ENCODE data around the gene GRIN2D.

- RRBS = no CpG with 5 or more reads among the region's 13 CpGs
Observed at GRCh38 chr19:48190254-48190889, 19.9 kb downstream of the ZSWIM9 start.

DNA sequence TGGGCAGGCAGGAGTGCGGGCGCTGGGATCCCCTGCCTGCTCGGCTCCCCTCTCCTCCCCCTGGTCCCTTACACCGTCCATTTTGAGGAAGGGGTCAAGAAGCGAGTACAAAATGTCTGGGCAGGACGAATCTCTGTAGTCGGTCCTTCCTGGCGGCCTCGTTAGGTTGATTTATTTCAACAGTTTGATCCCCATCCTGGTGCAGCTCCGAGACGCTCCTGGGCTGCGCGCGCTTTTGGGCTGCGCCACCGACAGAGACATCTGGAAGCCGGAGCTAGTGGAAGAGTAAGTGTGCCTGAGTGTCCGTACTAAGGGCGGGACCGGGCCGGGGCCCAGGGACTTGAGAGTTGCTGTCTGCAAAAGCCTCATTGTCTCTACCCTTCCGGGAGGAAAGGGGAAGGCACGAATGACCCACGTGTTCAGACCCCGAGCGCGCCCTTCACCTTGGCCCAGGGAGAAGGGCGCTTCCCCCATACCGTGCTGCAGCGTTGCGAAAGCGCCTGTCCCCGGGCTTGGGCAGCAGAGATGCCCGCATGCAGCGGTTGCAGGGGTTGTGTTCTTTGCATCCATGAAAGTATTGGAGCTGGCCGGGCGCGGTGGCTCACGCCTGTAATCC lies 1.8 kb downstream of the ZNF114 start:
- RRBS = 3% methylated on average over 6 of the region's 39 CpGs

DNA sequence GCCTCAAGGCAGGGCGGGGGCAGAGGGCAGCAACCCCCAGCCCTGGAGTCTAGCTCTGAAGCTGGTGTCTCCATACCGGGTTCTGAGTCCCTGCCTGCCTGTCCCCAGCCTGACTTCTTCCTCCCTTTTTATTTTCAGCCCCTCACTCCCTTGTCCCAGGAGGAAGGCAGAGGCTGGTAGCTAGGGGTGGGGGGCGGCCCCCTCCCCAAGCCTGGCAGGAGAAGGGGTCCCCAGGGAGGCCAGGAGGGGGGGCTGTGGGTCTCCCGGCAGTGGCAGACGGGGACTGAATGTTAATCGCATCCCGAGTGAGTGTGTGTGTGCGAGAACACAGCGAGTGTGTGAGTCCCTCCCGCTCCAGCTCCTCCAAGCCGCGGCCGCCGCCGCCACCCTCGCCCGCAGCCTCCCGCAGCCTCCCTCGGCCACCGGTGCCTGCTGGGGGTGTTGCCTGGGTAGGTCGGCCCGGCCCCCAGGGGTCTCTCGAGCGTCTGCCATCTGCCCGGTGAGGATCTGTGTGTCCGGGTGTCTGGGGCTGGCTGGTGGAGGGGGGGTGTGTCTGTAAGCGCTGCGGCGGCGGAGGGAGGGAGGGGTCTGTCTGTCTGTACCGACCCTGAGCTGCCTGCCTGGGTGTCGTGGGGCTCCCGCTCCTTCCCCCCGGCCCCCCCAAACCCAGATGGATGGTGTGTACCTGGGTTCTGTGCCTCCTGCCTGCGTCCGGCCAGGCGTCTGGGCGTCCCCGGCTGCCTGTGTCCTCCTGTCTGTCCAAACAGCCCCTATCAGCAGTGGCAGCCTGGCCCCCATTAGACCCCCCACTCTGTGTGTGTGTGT lies at the start of gene GRIN2D:
Gene GRIN2D, plus strand, starts transcription at position 299 of the 825 bp plus-strand sequence.
- RRBS = 4% methylated on average over 3 of the region's 39 CpGs

DNA sequence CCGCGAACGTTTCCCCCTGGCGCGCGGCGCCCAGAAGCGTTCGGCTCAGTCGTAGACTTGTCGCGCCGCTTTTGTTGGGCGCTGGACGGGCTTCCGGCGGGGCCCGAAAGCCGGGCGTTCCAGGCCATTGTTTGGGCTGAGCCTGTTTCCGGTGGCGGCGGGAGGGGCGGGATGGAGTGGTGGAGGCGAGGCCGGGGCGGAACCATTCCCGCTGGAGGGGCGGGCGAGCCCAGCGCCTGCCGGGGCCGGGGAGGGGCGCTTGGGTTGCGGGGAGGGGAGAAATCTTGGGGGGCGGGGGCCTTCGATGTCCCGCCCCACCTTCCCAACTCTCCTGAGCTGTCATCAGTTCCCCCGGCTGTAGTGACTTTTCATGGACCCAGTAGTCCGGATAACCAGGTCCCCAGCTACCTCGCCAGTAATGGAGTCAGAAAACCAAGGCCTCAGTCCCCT lies 445 bp downstream of the CYTH2 start:
- RRBS = 3% methylated on average over 13 of the region's 41 CpGs

DNA sequence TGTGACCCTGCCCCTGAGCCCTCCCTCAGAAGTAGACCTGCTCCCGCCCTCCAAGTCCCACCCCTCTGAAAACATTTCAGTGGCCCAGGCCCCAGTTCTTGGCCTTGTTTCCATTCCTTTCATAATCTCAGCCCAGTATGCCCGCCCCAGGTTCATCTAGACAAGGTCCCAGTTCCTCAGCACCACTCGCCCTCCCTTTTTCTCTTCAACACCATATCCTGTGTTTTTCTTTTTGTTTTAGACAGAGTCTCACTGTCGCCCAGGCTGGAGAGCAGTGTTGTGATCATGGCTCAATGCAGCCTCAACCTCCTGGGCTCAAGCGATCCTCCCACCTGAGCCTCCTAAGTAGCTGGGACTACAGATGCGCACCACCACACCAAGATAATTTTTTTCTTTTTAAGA lies 19.7 kb downstream of the LMTK3 start:
- RRBS = no CpG with 5 or more reads among the region's 6 CpGs

DNA sequence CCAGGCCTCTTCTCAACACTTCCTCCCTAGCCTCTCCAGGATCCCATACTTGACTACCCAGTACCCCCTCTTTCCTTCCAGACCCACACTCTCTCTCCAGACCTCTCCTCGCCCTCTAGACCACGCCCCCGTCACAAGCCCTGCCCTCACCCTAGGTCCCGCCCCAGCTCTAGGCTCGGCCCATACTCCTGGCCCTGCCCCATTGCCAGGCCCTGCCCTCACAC lies 19.0 kb downstream of the LMTK3 start:
- RRBS = no CpG with 5 or more reads among the region's 5 CpGs

DNA sequence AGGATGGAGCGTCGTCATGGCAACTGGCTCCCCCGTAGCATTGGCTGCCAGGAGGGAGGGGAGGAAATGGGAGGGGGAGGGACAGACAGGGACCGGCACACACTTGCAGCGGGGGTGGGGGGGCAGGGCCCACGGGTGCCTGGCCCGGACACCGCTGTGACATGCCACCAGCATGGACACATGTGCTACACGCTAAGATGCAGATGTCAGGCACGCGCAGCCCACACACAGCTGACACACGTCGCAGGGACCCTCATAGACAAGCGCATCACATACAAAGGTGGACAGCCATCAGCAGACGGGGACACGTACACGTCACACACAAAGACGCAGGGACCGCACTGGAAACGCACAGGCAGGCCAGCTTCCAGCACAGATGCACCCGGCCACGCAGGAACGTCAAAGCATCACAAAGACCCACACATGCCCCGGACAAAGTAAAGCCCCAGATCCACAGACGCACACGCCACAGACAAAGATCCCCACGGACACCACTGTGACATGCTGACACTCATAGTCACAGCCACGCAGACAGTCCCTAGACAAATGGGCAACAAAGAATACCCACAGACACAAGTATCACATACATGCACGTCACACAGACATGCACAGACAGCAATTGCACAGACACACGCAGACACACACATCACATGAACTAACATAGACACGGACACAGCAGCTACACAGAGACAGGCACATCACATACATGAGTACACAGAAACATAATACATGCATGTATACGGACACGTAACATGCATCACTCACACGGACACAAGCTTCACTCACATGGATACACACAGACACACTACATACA lies 514 bp upstream of the LMTK3 start:
- RRBS = 19% methylated on average over 6 of the region's 34 CpGs

GRCh38 chr19:48513314-48514352 lies 2.0 kb upstream of the LMTK3 start:
- RRBS = under 1% methylated on average over 8 of the region's 62 CpGs

GRCh38 chr19:48544638-48545456 lies 7.1 kb upstream of the SULT2B1 start:
- RRBS = no CpG with 5 or more reads among the region's 18 CpGs

GRCh38 chr19:48553638-48554119 lies 1.7 kb downstream of the SULT2B1 start:
- RRBS = no CpG with 5 or more reads among the region's 12 CpGs

DNA sequence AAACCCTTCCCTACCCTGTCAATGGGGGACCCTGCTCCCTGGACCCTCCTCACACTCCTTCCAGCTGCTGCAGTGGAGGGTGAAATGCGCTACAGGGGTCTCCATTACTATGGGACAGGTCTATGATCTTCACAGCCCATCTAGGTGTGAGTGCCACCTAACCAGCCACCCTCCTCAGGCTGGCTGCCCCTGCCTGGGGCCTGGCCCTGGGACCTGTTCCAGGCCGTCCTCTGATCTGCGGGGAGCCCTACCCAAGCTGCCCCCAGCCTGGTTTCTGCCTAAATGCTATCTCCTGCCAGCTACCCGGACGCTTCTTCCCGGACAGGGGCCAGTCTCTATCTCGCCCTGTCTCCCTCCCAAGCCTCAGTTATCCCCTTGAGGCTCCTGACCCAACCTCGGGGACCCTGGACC lies 734 bp downstream of the FAM83E start:
- RRBS = no CpG with 5 or more reads among the region's 8 CpGs

DNA sequence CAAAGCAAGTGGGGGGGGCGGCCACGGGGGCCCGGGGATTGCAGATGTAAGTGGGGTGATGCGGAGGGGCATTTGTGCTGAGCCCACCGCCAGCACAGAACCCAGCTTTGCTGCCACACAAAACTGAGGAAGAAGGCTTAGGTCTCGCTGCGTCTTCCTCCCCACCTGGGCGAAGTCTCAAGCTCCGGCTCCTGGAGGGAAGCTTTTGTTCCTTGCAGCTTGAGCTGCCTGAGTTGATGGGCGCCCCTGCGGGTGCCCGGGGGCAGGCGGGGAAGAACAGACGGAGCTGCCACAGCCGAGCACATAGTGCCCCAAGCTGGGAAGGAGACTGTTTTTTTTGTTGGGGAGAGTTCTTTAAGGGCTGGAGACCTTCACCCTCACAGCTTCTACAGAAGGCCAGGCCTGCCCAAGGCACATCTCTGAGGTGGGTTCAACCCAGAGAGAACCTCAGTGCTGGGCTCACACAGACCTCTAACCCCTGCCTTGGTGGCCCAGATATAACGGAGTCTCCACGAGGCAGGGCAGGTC lies 1.6 kb upstream of the NTN5 start:
- RRBS = 86% methylated on average over 4 of the region's 17 CpGs

- RRBS = no CpG with 5 or more reads among the region's 19 CpGs
Observed at GRCh38 chr19:48675274-48675995, 2.6 kb upstream of the NTN5 start.

- RRBS = 4% methylated on average over 2 of the region's 20 CpGs
Observed at GRCh38 chr19:48712762-48713625, 6.5 kb downstream of the MAMSTR start.

DNA sequence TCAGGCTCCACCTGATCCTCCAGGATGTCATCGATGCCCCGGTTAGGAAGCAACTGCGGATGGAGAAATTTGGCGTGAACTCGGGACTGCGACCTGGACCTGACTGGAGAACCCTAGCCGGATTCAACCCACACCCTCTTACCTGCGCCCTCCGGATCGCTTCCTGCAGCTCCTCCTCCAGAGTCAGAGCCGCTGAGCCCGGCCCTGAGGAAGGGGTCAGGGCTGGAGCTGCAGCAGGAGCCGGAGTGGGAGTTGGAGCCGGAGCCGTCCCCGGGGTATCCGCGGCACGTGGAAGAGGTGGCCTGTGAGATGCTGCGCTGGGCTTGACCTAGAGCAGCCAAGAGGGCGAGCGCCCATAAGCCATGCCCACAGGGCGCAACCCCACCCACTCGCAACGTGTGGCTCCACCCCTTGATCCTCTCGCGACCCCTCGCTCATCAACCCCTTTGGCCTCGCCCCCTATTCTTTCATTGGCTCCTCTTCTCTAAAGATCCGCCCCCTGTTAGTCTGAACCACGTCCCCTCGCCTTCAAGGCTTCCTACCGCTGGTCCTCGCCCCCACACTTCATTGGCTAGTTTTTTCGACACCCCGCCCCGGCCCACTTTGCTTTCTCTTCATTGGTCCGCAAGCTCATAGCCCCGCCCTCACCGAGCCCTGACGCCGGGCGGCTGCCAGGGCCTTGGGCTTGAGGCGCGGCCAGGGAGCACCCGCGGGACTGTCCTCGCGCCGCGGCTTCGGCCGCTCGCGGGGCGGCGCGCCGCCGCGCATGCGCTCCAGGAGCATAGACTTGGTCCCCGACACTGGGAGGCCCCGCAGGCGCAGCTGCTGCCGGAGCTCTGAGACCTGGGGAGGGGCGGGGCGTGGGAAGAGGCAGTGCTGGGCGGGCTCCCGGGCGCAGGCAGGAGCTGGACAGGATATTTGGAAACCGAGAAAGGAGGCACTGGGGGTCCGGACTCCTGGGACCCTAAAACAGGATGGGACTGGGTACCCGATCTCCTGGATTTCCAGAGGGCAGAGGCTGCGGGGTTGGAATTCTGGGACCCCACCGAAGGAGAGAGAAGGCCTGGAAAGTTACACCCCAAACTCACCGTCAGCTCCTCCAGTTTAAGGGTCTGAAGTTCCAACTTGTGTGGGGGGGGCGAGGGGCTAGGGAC lies 5.4 kb downstream of the MAMSTR start:
- RRBS = 3% methylated on average over 27 of the region's 78 CpGs

DNA sequence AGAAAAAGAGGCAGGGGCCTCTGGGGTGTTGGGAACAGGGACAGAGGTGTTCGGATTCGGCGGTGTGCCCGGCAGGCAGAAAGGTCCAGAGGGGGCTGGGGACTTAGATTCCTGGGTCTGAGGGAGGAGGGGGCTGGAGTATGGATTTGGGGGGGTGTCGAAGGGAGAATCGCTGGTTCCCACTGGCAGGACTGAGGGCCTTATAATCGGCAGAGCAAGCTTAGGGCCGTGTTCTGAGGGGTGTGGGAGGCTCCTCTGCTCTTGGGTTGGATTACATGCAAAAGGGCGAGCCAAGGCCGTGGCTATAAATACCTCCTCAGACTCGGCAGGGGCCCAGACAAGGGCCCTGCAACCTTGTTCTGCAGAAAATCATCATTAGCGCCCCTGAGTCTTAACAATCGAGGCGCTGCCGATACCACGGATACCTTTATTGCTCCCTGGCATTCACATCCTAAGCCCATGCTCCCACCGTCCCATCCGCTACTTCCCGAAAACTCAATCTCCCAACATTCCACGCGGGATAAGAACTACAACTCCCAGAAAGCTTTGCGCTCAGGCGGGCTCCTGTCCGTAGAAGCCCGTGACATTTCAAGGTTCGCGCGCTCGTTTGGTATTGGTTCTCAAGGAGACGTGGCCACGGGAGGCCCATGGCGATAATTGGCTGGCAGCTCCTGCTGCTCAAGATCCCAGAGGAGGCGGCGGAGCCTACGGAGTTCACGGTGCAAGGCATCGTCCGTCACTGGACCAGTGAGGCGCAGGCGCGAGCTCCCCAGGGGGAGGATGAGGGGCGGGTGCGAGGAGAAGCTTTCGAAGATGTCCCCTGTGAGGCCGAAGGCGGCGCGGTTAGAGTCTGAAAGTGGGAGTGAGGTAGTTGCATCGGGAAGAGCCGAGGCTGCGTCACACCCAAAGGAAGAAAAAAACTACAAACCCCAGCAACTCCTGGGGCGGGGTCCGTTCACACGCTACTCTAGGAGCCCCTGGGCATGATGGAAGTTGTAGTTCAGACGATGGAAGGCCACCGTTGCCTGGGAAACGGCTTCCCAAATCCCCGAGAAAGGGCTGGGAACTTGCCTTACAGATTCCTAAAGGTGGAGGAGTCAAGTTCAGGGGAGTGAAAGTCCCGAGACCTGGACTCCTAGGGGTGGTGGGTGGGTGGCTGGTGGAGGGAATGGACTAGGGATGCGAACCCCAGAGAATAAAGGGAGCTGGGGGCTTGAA lies 1.1 kb upstream of the MAMSTR start:
- RRBS = no CpG with 5 or more reads among the region's 60 CpGs

GRCh38 chr19:48737226-48738138 lies 2.9 kb downstream of the RASIP1 start:
- RRBS = no CpG with 5 or more reads among the region's 30 CpGs

GRCh38 chr19:48872857-48873125 lies 570 bp downstream of the PPP1R15A start:
- RRBS = no CpG with 5 or more reads among the region's 6 CpGs

DNA sequence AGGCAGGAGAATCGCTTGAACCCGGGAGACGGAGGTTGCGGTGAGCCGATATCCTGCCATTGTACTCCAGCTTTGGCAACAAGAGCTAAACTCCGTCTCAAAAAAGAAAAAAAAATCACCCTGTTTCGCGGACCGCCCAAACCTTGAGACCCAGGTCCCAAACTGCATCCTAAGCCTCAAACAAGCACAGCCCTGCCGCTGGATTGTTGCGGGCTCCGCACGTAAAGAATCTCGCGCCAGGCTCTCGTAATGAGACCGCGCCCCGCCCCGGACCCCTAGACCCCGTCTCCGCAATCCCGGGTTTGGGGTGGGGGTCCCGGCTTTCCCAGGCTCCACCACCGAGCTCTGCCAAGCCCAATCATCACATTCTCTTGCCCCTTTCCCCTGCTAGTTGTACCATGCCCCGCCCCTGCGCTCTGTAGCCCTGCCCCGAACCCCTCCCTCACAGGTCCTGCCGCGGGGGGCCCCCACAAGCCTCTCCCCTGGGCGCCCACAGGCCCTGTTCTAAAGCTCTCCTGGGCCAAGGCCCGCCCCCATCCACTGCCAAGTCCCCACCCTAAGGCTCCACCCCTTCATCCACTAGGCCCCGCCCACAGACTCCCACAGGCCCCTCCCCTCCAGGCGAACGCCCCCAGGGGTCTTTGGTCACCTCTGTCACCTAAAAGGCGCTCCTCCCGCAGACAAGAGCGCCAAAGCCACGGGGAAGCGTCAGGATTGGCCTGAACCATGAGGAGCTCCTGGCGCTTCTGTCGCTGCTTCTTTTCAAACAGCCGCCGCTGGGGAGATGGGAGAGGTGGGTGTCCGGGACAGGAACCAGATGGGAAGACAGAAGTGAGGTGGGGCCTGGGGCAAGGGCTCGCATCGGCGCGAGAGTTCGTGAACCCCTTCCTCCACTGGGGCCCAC lies 2.5 kb downstream of the TULP2 start:
- RRBS = no CpG with 5 or more reads among the region's 50 CpGs

- RRBS = no CpG with 5 or more reads among the region's 7 CpGs
Observed at GRCh38 chr19:48953822-48954375, 776 bp upstream of the BAX start.